ENCODE results near the genes PIEZO2 and MPPE1.

DNA sequence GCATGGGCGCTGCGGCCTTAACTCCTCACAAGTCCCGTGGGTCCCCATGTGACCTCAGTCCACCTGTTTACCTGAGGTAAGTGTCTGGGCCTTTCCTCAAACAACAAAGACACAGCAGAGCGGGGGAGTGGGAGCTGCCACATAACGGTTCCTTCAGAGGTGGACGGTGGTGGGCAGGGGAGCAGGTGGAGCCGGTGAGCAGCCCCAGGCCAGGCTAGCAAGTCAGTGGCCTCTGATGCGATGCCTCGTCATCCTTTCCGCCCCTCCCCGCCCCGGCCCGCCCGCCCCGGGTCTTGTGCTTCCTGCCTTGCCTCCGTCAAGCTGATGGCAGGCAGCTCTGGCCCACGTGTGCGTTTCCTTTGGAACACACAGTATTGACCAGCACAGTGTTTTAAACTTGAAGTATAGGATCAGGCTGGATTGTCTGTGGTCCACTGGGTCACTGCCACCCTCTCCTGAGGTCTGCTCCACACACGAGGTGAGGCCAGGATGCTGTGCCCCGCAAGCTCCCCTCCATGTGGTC lies 38.9 kb downstream of the PIEZO2 start:
- PRO-cap: no peak

DNA sequence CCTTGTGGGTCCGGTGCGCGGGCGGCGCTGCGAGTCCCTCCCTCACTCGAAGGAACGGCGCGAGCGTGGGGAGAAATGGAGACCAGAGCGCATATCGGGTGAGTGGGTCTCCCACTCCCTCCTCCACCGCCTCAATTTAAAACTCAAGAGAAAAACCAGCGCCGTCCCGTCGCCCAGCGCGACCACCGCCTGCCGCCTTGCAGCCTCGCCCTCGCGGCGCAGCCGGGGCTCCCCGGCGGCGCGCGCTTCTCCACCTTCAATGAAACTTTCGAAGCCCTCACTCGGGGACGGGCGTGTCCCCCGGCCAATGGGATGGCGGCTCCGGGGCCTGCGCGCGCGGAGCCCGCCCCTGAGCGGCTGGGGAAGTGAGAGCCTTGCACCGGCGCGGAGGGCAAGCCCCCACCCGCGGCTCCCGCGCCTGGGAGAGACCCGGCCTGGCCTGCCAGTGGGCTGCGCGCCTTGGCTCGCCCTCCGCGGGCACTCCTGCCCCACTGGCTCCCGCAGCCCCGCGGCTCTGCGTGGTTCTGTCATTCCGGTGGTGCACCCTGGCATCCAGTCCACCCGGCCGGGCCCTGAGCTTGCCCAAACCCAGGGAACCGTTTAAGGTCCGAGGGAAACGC lies at the start of gene PIEZO2:
TSS of gene PIEZO2 (minus strand) at position 261 of the 620 bp plus-strand sequence.
- PRO-cap: no peak

- PRO-cap: no peak
Observed at GRCh38 chr18:11674025-11674280, 15.1 kb upstream of the GNAL start.

DNA sequence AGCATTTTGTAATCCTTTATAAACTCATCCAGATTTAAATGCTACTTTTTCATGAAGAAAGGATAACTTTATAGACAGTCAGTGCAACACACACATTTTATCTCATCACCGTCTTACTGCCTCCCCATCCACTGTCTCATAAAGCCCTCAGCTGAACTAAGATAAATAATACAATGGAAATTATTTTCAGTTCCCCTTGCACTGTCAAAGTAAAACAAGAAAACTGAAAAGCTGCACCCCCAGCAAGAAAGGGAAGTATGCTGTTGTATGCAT lies 25.1 kb downstream of the MPPE1 start:
- PRO-cap: no peak

DNA sequence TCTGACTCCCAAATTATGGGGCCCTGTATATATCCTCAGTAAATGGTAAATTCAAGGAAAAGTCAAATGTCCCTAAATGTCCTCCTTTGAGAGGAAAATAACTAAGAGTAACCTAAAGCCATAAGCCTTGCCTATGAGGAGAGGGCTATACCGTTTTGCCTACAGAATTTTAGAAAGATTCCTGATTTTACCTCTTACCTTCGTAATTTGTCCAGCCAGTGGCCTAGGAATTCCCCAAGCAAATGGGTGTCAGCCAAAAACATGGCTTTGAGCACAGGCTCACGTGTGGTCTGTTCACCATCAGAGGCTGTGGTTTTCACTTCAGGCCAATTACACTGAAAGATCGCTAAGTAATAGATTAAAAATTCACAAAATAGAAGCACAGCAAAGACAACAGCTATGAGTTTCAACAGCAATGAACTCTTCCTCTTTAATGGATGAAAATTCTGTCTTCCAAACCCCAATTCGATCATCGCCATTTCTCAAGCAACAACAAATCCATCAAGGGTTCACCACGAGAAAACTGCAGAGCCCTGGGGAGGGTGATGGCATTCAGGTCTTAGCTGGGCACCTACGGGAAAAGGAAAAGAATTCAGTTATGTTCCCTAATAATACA lies 11.2 kb downstream of the MPPE1 start:
- PRO-cap: no peak

DNA sequence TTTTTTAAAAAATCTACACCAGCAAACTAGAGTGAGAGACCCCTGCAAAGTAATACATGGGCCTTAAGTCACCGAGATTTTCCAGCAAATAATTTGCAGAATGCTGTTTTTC lies 256 bp downstream of the MPPE1 start:
- PRO-cap: no peak

DNA sequence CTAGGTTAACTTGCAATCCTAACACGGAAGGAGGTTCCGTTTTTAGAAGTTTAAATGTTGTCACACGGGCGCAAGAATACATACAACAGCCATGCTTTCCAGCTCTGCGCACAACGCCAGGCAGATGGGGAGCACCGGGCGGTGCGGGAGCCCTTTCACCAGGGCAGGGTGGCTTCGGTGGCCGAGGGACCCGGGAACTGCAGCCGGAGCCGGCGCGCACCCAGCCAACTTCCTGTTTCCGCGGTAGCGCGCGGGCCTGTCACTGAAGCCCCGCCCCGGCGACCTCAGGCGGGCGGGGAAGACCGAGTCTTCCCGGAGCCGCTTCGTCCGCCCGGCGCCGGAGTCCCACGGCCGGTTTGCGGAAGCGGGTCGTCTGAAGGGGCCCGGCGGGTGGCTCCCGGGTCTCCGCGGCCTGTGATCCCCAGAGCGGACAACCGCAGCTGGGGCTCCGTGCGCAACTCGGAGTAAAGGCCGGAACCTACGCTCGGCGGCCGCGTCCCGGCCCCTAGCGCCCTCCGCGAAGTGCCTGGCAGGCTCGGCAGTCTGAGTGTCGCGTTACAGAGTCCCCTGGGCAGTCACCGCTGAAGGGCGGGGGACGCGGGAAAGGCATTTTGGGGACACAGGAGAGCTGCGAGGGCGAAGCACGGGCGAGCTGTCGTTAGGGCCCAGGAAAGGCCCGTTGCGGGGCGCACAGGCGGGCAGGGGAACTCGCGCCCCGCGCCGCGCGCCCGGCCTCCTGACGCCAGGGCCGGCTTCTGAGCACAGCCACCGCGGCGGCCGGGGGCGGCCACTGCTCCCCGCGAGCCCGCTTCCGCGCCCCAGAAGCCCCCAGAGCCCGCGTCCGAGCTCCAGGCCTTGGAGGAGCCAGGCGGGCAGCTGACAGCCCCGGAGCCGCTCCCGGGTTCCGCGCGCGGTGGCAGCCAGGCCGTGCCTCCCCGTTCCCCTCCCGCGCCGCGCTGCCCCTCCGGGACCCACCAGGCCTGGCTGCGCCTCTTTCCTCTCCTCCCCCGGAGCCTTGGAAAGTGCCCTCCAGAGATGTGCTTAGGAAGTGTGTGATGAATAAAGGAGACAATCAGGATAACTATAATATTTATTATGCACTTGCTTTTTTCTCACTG lies at the start of gene MPPE1:
TSS of gene MPPE1 (minus strand) at position 201 of the 1,118 bp plus-strand sequence.
- PRO-cap: bidirectional peak, plus-strand start at position 318 of the sequence, minus-strand start at position 201 of the sequence; bidirectional peak, plus-strand start at position 609 of the sequence, minus-strand start at position 524 of the sequence

DNA sequence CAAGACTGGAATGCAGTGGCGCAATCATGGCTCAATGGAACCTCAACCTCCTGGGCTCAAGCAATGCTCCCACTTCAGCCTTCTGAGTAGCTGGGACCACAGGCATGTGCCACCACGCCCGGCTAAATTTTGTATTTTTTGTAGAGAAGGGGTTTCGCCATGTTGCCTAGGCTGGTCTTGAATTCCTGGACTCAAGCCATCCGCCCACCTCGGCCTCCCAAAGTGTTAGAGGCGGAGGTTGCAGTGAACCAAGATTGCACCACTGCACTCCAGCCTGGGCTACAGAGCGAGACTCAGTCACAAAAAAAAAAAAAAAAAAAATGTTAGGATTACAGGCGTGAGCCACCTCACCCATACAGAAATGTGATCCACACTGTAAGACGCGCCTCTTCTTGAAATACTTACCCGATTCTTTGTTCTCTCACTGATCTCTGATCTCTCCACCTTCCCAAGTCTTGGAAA lies 35.1 kb upstream of the IMPA2 start:
- PRO-cap: no peak

- PRO-cap: no peak
Observed at GRCh38 chr18:11995491-11996167, 14.3 kb downstream of the IMPA2 start.

- PRO-cap: no peak
Observed at GRCh38 chr18:11998300-11998670, 17.0 kb downstream of the IMPA2 start.

DNA sequence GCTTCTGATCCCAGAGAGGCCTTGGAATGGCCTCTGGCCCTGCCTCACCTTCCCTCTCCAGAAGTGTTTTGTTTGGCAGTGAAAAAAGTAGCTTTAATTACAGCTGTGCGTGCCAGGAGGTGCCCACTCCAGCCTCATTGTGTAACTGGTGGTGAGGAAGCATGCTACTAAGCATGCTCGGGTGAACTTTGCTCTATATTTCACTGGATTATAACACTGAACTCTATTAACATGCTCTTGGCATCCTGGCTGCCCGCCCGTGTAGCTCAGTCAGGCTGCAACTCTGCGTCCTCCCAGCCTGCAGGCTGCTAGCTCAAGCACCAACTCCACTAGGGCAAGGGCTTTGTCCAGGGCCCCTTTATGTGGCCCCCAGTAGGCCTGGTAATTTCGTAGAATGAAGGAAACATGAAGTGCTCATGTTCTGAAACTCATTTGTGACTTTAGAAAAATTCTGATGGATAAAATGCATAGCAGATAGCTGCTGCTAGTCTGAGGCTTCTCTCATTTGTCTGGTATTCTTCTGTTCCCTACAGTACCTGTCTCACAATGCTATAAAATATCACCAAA lies 34.4 kb downstream of the IMPA2 start:
- PRO-cap: no peak

- PRO-cap: no peak
Observed at GRCh38 chr18:12031628-12032282, 50.4 kb downstream of the IMPA2 start.

GRCh38 chr18:12315379-12316555 lies 7.7 kb downstream of the TUBB6 start:
- PRO-cap: unidirectional peak, minus-strand start at chr18:12315667

DNA sequence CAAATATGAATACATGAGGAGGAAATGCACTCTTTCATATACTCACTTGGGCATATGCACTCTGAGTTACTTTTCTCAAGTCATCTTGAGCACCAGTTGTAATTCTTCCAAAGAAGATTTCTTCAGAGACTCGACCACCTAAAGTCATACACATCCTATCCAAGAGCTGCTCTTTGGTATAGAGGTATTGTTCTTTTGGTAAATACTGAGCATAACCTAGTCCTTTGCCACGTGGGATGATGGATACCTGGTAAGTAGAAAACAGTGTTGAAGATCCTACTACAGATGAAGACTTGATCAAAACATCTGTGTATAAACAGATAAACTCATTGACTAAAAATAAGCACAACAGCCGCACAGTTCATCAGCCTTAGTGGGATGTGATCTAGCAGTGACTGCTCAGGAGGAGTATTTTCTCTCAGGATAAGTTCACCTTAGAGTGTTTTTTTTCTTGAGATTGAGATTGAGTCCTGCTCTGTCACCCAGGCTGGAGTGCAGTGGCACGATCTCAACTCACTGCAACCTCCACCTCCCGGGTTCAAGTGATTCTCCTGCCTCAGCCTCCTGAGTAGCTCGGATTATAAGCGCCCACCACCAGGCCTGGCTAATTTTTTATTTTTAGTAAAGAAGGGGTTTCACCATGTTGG lies 32.2 kb downstream of the TUBB6 start:
- PRO-cap: no peak

DNA sequence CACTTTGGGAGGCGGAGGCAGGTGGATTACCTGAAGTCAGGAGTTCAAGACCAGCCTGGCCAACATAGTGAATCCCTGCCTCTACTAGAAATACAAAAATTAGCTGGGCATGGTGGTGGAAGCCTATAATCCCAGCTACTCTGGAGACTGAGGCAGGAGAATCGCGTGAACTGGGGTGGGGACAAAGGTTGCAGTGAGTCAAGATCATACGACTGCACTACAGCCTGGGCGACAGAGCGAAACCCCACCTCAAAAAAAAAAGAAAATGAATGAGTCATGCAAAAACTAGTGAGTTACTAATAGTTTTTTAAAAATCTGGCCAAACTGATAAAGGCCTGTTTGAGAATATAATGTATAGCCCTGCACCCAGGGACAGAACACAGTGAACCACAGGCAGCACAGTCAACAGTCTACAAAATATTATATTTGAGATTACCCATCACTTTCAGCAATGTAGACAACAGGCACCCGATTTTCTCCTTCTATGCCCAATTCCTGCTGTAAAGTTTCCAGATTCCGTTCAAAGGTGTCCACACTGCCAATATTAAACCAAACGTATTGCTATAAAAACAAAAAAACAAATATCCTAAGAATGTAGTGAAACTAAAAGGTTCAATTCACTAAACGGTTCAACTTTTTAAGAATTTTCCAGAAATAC lies 17.4 kb downstream of the AFG3L2 start:
- PRO-cap: no peak

DNA sequence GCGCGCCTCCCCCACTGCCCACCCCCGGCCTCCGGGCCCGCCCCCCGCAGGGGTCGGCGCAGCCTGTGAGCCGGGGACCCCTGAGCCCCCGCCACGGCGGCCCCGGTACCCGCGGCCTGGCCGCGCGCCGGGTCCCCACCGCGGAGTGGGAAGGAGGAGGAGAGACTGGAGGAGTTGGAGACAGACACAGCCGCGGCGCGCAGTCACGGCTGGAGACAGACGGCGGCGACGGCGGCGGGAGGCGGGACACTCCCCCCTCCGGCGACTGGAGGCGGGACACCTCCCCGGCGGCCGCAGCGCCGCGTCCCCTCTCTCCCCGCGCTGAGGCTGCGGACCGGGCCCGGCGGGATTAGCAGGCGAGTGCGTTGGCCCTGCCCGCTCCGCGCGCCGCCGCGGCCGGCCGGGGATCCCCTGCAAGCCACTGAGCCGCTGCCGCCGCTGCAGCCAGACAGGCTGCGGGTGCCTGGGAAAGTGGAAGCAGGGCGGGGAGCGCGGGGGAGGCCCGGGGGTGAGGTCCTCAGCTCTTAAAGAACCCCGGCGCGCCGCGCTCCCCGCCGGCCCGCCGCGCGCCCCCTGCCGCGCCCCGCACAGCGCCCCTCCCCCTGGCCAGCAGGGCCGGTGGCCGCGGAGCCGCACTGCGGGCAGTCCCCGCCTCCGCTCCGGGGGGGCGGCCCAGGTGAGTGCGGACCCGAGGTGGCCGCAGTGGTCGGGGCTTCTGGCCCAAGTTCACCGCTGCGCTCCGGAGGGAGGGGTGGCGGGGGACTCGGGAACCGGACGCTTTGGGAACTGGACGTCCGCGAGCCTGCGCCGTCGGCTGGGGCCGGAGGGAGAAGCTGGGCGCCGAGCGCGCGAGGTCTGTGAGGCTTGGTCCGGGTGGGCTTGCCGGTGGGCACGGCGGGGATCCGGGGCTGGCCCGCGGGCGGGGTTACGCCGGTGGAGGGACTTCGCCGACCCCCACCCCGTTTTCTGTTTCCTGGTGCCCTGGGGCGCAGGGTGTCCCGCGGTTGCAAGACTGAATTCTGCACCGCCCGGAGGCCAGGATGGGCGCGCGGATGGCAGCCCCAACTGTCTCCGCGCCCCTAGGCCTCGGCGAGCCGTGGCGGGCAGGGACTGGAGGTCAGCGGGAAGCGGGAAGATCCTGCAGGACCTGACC lies 765 bp upstream of the LDLRAD4 start:
- PRO-cap: bidirectional peak, plus-strand start at position 94 of the sequence, minus-strand start outside the sequence; bidirectional peak, plus-strand start at position 216 of the sequence, minus-strand start at position 167 of the sequence; bidirectional peak, plus-strand start at position 447 of the sequence, minus-strand start at position 423 of the sequence; bidirectional peak, plus-strand start at position 1,015 of the sequence, minus-strand start at position 722 of the sequence

GRCh38 chr18:13219469-13220249 lies 1.1 kb downstream of the LDLRAD4 start:
- PRO-cap: no peak

DNA sequence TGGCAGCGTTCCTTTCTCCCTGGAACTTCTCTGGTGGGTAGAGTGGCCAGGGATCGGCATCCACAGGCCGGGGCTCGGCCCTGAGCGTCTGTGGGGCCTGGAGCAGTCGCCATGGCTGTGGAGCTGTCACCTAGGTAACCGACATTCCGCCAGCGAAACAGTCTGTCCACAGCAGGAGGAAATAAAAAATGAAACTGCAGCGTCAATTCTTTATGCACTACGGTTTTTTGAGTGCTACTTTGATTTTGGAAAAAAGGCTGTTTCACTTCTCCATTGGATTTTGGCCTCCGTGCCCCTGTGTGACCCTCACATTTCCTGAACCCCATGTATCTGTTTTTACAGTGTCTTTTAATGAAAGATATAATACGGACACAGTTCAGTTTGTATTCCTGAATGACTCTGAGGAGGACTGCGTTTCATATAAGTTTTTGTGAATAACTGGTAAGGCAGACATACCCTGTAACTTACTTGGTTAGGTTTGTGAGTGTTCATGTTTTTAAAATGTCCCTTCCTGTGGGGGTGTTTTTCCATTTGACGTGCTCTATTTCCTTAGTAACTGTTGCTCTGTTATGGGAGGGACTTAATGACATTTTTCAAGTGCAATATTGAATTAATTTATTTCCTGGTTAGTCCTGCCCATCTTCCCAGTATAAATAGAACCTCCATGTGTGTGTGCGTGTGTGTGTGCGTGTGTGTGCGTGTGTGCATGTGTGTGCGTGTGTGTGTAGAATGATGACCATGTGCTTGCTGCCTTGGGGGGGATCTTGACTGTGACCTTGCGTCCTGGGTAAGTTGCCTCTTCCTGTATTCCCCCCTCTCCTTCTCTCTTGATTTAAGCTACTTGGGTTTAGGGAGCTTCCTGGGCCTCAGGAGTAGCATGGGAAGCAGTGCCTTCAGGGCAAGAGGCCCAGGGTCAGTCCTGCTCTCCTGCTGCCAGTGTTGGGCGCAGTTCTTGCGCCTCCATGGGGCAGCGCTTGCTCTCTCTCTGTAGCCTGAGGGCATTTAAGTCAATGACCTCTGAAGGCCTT lies 163.7 kb downstream of the LDLRAD4 start:
- PRO-cap: bidirectional peak, plus-strand start at position 191 of the sequence, minus-strand start at position 90 of the sequence; bidirectional peak, plus-strand start at position 650 of the sequence, minus-strand start at position 486 of the sequence

- PRO-cap: no peak
Observed at GRCh38 chr18:13552380-13552901, 173.9 kb downstream of the FAM210A start.

GRCh38 chr18:13641299-13642423 lies 84.7 kb downstream of the FAM210A start:
- PRO-cap: no peak